Parotid gland (tissue), 1 donor: ENCODE measurements around a stretch of chr11.

GRCh38 chr11:11963156-11963505, 45.3 kb downstream of the DKK3 start:
- PRO-cap = no peak

GRCh38 chr11:12006581-12007347, 1.7 kb downstream of the DKK3 start:
- PRO-cap = no peak

DNA sequence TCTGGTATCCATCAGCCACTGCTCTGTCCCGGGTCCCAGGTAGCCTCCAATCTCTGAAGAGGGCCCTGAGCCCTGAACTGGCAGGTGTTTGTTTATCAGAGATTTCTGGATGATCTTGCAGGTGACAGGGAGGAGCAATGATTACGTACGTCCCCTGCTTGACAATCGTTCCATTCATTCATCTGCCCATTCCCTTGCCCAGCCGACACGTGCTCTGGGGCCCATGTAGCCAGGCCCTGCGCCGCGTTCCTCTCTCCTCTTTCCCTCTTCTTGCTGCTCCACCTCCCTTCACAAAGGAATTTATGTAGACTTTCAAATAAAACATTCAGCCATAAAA, 41.1 kb upstream of the MICAL2 start:
- PRO-cap = no peak

GRCh38 chr11:12079956-12080773, 30.2 kb upstream of the MICAL2 start:
- PRO-cap = no peak

DNA sequence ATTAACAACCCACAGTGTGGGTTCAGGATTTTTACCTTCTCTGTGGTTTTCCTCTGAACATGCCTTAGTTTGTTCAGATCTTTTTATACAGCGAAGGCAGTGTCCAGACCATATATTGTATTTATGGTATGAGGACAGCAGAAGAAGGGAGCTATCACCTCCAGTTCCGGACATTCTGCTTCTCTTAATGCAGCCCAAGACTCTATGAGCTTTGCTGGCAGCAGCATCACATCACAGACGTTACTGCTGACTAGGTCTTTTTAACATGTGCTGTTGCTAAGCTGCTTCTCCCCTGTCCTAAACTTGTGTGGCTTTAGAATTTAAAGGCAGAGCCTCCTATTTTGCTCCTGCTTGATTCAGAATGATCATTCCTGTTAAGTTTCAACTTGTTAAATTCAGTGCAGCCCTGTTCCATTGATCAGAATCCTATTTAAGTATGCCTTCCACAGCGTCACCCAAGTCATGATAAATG, 13.4 kb downstream of the MICAL2 start:
- PRO-cap = no peak

DNA sequence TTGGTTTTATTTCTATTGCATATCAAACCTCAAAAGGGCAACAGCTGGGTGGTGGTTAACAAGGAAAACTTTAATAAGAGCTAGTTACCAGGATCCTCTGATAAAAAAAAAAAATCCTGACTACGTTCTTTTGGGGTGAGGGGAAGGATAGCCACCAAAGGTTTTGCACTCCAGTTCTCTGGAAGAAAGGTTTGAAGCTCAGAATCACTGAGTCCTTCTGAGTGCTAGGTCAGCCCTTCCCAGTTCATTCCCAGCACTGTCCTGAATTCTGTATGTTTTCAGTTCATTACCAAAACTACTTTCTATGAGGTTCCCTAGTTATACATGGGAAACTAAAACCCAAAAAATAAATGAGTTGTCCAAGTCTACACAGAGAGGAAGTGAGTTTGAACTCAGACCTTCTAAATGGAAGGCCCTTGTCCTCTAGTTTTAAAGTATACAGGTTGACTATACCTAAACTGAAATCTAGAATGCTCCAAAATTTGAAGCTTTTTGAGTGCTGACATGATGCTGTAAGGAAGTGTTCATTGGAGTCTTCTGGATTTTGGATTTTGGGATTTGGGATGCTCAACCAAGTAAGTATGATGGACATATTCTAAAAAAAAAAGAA, 47.3 kb downstream of the MICAL2 start:
- PRO-cap = no peak

GRCh38 chr11:12175822-12176458, 65.5 kb downstream of the MICAL2 start:
- PRO-cap = no peak

GRCh38 chr11:12215917-12216615, 105.7 kb downstream of the MICAL2 start:
- PRO-cap = no peak

DNA sequence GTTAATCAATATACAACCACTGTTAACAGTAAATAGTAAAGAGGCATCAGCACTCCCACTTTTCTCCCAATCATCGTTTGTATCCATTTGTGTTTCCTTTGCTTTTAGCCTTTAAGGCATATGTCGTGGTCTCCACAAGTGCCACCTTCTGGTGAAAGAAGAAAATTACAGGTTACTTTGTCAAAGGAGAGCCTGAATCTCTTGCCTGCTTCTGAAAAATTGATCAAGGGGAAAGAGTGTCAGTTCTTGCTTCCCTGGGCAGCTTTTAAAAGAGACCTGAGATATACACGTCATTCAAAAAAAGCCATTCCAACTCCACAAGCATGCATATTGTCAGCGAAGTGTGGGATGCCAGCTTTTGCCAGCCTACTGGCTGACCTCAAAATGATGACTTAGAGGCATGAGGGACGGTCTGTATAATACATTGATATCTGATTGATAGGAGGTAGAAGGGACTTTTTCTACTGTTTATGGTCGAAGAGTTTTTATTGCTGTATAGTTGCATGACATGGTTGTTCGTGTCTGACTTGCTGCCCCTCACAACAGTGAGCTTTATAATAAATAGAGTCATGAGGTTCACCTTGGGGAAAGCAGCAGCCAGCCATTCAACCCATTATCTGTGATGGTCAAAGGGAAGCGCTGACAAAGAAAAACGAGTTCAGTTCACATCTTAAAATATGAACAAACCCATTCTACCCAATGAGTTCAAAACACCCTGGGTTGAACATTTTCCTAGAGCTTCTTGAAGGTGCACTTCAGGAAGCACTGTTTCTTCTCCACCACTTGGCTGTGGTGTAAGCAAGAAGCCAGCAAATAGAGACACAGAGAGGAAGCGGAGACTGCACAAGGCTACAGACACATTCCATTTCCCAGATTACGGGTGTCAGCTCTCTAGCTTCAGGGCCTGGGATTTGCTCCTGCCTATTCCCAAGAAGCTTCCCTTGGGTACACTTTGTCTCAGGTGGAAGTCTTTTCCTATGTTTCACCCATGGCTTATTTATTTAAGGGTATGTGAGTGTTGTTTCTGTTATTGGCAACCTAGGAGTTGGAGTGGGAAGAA, 126.5 kb downstream of the MICAL2 start:
- PRO-cap = no peak

DNA sequence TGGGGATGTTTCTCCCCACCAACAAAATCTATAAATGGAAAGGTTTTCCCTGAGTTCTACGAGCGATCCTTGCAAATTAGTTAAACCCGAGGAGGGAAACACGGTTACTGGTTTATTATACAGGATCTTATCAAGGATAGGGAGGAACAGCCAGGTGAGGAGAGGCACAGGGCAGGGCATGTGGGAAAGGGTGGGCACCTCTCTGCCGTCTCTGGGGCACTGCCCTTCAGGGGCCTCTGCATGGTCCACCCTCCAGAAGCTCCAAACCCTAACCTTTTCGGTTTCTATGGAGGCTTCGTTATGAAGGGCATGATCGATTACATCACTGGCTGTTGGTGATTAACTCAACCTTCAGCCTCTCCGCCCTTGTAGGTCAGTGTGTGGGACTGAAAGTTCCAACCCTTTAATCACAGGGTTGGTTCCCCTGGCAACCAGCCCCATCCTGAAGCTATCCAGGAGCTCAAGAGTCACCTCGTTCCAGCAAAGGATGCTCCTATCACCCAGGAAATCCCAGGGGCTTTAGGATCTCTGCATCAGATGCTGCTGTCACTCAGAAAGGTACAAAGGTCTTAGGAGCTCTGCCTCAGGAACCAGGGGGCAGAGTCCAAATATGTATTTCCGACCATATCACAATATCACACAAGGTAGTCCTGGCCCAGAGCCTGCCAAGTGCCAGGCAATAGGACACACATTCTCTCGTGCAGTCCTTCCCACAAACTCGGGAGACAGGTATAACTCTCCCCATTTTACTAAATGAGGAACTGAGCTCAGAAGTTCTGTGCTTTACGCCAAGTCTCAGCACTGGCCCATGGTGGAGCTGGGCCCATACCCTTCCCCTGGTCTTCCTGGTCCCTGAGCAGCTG, 123.6 kb upstream of the PARVA start:
- PRO-cap = no peak

- PRO-cap = unidirectional peak, plus-strand start at chr11:12377928
These were observed 648 bp downstream of the PARVA start for GRCh38 chr11:12377707-12378730.

DNA sequence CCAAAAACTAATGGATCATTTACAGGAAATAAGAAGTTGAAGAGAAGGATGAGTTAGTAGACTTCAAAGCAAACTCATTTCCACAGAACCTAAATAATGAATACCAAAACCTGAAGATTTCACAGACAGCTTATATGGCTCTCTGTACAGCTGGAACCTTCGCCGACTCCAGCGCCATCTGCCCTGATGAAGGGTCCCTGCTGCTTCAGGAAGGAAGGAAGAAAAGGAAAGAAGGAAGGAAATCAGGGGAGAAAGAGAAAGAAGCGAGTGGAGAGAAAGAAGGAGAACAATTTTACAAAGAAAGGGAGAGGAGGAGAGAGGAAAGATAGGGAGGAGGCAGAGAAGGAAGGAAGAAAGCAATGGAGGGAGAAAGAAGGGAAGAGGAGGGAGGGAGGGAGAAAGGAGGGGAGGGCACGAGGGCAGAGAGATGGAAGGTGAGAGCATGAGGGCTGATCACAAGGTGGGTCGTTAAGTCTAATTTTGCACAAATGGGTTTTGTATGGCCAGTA, 39.1 kb downstream of the PARVA start:
- PRO-cap = no peak

DNA sequence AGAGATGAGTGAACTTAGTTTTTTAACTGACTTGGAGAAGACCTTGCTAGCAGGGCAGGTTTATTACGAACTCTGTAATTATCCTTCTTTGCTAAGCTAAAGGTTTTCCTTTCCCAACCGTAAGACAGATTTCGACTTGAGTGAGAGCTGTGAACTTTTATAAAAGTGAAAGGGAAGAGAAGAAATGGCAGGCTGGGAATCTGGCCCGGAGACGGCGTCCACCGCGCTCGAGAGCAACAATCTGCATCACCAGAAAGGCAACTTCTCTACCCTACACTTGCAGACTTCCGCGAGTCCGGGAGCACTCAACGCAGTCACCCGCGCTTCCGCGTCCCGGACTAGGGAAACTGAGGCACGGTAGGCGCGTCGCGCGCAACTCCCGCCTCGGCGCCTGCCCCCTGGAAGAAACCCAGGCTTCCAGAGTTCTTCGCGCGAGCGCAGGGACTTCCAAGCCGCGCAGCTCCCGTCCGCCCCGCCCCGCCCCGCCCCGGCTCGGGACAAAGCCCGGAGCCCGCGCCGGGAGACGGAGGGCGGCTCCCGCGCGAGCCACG, 484 bp upstream of the TEAD1 start:
- PRO-cap = unidirectional peak, minus-strand start at position 243 of the sequence; unidirectional peak, minus-strand start at position 340 of the sequence

- PRO-cap = no peak
These were observed 20.0 kb downstream of the TEAD1 start for GRCh38 chr11:12694201-12694733.

DNA sequence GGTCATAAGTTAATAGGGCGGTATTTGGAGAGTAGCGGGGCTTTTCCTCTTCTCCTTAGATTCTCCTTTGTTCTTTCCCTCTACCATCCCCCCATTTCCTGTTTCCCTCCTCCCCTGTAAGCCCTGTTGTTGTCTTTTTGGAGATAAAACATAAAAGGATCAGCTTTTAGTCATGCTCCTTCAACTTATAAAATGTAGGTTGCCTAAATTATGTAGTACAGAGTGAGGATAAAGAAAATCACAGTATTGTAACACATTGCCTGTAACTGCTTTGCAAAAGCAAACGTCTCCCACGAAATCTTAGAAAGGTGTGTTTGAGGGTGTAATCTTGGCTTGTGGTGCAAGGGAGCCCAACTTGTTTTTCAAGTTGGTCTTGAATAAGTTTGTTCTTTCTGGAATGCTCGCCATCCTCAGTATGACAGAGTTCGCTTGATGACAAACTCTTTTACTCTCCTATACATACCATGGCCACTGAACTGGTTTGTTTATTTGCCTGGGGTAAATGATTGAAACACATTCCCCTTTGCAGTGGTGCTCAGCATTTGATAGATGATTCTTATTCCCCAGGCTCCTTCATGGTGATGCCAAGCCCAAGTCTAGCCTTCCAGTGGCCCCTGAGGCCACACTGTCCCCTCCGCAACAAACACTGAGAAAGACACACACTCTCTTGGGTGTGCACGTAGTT, 49.5 kb downstream of the TEAD1 start:
- PRO-cap = no peak

DNA sequence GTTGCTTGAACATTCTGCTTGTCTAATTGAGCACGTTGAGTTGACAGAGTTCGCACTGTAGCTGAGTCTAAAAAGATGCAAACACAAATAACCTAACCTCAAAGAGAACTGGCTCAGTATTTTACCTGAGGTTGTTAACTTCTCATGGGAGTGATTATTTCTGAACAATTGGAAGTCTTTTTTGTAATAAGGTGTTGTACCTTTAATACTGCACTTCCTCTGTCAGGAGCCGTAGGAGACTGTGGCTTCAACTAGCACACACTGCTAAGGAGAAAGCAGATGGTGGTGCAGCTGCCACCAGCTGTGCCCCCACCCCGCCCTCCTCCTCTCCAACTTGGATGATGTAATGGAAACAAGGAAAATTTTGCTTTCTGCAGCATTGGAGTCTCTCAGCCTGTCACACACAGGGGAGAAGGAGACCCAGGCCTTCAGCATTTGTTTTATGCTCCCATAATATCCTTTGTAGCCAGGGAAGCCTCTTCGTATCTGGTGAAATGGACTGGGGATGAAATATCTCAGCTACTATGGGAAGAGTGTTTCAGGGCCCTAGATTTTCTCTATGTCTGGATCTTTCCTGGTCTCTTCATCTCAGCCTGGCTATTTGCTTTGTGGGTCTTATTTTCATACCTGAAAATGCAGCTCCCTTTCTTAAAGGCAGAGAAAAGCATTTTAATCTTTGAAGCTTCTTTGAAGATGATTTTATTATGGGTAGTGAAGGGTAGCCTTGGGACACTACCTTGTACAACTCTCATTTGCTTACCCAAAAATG, 91.3 kb downstream of the TEAD1 start:
- PRO-cap = no peak

DNA sequence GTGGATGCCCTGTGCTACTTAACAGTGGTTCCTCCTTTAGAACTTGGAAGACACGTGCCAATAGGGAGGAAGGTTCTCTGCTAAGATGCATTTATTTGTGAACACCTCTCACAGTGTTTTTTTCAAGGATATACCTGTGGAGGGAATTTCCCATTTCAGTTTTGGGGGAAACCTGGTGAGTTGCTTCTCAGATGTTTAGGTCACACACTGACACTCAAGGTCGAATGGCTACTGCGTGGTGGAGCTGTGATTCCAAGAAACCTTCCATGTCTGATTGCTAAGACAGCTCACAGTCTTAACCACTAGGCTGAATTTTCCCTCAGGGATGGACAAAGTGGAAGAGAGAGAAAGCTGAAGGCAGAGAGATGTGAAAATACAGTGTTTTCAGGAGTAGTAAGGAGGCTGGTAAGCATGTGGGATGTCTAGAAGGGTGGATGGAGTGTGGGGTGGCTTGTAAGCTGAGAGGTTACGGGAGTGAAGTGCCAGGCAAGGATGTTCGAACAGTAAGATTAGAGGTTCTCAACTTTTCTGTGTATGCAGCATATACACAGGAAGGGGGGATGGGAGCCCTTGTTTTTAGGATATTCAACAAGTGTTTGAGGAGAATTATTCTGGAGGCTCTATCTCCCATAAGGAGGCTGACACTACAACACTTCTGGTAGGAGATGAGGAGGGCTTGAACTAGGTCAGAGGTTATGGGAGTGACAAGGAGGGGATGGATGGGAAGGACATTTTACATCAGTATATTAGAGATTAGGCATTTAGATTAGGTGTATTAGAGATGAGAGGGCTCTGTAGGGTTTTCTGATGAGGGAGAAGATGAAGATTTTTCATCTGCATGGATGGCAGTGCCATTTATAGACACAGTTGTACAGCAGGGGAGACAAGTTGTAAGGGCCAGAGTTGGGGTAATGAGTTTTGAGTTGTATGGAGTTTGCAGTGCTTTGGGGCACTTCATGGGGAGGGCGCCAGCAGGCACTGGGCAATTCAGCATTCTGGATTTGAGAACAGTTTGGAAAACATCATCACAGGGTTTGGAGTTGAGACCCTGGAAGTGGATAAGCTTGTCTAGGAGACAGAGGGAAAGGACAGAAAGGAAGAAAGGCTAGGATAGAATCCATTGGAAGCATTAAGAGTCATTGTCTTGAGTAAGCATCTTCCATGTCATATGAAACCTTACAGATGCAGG, 109.6 kb downstream of the TEAD1 start:
- PRO-cap = no peak

DNA sequence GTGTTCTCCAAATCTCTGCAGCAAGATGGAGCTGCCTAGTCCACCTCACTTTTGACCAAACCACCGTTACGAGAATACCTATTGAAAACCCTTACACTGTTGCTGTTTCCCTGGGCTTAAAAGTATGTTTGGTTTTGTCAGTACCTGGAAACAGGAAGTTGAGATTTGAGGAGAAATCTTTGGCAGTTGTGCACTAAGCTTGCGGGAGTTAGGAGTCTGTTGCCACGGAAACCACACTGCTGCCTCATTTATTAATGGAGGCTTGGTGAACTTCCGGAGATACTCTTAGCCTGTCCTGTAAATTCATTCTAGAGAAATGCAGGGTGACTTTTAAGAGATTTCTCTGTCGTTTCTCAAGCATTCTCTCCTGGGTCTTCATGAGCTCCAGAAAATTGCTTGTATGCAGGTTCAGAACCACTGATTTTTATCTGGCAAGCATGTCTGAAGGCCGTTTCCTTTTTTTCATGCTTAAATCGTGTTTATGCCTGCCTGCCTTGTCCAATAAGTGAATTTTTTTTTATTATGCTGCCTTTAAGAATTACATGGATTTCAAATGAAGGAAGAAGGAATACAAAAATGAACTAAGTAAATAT, 166.8 kb upstream of the RASSF10 start:
- PRO-cap = no peak

DNA sequence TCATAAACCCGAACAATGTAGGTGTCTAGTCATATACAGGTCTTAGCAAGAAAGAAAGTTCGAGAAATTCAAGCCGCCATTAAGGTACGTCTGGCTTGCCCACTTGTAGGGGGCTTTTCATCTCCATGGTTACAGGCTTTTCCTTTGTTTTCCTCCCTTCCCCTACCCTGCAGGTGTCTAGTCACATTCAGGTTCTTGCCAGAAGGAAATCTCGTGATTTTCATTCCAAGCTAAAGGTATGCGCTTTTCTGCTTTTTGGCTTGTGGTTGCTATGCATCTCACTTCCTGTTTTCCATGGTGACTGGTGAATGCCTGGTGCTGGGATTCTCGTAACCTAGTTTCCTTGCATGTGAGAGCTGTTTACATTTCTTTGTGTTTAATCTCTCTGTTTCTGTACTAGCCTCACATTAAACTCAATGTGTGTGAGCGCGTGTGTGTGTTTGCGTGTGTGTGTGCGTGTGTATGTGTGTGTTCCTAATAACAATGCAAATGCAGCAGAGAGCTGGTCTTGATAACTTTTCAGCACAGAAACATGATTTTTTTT, 144.4 kb upstream of the RASSF10 start:
- PRO-cap = no peak

DNA sequence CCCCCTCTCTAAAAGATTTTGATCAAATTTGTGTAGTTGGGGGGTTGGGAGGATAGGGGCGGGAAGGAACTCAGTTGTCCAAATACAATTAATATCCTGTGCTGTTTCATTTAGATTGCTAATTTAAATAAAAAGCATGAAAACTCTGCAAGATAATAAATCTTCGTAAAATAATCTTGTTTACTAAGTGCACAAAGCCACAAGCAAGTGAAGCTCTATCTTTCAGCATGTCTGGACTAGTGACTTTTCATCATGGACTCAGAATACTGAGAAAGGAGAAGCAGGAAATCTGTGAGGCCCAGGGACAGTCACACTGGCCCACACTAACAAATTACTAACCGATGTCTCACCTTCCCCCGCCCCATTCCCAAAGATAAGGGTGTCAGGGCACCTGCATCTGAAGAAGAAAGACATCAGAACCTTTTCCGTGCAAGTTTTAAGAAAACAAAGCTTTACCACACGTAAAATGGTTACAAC, 818 bp downstream of the BTBD10 start:
- PRO-cap = no peak